Neural progenitor cell (in vitro differentiated cells): Measurements from ENCODE around the gene ZNF282.

DNA sequence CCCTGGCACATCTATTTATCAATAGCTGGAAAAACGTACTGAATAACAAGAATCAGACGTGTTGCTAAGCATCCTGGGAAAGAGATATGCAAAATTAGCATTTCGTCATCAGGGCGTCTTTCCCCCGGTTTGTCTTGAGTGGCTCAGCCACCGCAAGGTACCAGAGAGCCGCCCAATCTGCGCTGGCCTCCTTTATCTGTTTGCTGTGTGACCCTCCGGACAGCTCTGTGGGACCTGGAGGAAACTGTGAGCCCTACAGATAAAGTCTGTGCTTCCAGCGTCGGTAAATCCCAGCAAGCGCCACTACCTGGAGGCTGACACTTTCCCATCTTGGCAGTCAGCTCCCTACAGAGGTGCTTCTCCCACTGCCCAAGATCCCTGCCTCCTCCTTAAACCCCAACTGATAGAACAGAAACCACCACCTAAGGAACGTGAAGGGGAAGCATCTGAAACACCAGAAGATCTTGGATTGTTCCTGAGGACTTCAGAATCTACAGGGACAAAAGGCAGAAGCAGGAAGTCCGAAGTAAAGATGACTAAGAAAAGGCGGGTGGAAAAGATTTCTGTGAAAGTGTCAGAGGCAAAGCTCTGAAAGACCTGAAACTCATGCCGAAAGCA, 40.8 kb downstream of the PDIA4 start:
- RAMPAGE, long total RNA = no peak

DNA sequence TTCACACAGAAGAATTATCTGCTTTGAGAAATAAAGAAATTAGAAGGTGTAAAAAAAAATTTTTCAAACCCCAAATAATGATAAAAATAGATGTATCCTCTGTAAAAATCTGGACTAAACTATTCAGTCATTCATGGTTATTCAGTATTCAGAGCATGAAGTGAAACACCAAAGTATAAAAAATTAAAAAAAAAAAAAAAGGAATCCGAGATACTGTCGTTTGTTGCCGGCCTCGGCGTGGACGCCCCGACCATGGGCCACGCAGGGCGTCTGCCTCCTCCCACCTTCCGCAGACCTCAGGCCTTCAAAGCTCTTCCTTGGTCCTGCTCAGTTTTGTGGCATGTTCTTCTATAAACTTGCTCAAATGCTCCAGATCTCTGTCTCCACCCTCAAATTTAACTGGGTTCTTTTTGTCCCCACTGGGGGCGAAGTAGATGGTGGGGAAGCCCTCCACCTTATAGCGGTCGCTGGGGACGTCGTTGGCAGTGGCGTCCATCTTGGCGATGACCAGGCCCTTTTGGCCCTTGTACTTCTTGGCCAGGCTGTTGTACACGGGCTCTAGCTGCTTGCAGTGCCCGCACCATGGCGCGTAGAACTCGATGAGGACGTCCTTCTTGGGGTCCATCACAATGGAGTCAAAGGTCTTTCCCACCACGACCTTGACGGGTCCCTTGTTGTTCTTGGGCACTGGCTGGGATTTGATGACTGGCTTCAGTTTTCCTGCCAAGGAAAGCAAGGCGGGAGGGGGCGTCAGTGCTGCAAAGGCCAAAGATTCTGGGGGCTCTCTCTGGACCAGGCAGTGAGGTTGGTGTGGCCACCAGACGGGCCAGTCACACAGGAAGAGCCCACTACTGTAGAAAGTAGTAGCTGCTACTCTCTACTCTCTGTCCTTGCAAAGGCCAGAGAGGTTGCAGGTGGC, 24.6 kb downstream of the PDIA4 start:
- RAMPAGE, long total RNA = no peak

GRCh38 chr7:149013970-149014169, 14.4 kb downstream of the PDIA4 start:
- RAMPAGE, long total RNA = no peak

DNA sequence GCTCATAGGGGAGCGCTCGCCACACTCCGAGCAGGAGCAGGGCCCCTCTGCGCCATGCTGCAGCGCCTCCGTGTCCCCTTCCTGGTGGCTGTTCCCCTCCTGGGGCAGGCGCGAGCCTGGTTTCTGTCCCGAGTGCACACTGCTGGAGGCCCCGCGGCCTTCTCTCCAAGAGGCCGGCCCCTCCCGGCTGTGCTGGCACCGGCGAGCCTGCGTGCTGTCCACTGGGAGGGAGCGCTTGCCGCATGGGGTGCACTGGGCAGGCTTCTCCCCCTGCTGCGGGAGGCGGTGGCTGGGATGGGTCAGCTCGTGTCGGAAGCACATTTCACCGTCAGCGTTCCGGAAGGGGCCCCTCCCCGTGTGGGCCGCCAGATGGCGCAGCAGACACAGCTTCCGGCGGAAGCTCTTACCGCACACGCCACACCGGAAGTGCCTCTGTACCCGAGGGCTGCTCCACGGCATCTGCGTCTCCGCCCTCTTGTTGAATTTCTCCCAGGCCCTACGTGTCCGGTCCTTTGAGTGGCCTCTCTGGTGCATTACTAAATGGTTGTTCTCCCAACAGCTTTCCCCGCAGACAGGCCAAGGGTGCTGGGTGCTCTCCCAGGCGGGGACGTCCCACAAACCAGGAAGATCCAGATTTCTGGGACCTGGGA, 18.8 kb downstream of the ZNF786 start:
- RAMPAGE, long total RNA = no peak

GRCh38 chr7:149195067-149196225, at the start of gene ZNF282:
ZNF282 (plus strand) TSS chr7:149195546.
- RAMPAGE, long total RNA = no peak

- RAMPAGE, long total RNA = no peak
Measured at GRCh38 chr7:149196226-149196690, 912 bp downstream of the ZNF282 start.

DNA sequence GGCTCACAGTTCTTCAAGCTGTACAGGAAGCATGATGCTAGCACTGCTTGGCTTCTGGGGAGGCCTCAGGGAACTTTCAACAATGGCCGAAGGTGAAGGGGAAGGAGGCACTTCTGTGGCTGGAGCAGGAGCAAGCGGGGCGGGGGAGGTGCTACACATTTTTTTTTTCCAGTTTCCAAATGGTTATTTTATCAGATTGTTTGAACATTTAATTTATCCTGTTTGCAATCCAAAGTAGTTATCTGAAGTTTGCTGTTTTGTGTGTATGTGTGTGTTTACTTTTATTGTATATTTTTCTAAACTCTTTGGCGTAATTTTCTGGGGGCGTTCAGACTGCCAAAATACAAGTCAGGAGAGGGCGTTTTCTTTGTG, 58.4 kb downstream of the ZNF783 start:
- RAMPAGE, long total RNA = no peak

GRCh38 chr7:149493965-149494786, 3.4 kb downstream of the ZNF746 start:
- RAMPAGE, long total RNA = no peak

GRCh38 chr7:149548435-149549440, 51.1 kb upstream of the ZNF746 start:
- RAMPAGE, long total RNA = no peak

DNA sequence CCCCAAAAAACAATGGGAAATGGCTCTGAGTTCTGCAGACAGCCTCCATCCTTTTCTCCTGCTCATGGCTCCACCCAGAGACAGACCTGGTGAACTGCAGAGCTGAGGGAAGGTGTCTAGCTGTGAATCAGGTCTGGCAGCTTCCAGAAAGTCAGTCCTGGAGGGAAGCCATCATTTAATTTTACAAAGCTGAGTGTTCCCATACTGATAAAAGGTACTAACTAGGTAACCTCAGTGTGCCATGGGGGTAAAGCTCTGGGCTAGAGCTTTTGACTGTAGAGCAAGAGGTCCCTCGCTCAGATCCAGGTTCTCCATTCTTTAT, 101.4 kb upstream of the ZNF746 start:
- RAMPAGE, long total RNA = no peak

DNA sequence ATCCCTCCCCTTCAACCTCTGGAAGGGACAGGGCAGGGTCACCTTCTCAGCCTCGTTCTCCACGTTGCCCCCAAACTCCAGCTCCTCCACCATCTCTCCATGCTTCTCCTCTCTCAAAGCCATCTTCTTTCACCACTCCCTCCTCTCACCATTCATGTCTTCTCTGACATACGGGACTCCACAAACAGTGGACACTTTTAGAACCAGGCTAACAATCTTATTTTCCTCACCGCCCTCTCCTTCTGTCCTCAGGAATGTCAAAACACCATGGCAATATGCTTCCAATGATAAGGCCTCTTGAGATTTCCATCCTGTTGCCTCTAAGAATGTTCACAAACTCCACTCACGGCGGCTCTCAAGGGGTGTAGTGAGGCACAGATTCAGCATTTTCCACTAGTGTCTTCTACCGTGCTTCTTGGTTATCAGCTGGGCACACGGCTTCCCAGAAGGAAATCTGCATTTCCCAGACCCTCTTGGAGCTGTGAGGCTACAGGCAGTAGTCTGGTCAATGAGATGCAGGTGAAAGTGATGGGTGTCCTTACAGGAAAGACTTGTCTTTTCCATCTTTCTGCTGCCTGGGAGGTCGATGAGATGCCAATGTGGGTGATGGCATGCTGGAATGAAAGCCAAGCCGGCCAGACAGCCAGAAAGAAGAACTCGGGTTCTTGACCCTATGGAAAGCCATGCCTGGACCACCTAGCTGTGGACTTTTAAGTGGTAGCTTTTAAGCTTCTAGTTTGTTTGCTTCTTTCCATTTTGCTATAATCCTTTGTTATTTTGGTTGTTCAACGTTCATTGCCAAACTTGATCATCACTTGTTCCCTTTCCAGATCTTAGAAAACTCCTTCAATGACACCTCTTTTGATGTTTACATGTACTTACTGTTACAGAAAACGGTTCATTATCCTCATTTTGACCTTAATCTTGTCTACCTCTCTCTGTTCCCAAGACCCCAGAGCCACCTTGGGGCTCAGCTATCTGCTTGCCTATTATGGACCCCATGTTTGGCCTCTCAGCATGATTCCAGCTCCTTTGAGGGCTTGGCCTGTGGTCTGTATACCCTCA, 108.5 kb upstream of the KRBA1 start:
- RAMPAGE, long total RNA = no peak

DNA sequence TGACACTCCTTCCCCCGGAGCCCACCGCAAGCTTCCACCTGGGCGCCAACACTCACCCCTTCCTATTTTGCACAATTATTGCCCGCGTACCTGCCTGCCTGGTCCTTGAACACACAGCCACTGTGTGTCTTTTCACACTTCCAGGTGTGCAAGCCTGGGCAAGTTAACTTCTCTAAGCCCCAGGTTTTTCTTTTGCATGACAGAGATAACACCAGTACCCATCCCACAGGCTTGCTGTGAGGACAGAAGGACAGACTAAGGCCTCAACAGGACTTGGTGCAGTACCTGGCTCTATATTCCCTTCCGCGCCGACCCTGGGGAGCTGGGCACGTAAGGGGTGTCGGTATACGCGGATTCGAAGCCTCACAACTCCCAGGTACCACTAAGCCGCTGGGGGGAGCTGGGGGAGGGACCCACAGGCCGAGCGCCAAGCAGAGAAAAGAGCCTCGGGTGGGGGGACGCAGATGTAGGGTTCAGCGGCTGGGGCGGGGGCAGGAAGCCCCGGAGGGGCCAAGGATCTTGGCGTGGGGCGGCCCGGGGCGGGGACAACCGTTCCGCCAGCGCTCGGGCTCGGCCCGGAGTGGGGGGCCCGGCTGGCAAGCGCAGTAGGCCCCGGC, 90.8 kb upstream of the KRBA1 start:
- RAMPAGE, long total RNA = no peak

DNA sequence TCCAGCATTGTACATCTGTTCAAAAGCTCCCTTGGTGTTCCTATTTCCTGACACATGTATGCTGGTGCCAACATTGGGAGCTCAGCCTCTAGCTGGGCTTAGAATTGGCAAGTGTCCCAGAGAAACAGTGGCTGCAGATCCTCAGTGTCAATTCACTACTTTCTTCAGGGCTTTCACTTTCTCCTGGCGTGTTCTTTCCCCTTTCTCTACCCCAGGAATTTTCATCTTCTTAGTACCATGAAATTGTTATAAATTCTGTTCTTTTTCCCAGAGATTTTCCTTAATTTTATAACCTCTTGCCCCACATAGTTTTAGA, 44.4 kb upstream of the KRBA1 start:
- RAMPAGE, long total RNA = no peak

GRCh38 chr7:149730184-149730787, 15.5 kb downstream of the KRBA1 start:
- RAMPAGE, long total RNA = no peak

DNA sequence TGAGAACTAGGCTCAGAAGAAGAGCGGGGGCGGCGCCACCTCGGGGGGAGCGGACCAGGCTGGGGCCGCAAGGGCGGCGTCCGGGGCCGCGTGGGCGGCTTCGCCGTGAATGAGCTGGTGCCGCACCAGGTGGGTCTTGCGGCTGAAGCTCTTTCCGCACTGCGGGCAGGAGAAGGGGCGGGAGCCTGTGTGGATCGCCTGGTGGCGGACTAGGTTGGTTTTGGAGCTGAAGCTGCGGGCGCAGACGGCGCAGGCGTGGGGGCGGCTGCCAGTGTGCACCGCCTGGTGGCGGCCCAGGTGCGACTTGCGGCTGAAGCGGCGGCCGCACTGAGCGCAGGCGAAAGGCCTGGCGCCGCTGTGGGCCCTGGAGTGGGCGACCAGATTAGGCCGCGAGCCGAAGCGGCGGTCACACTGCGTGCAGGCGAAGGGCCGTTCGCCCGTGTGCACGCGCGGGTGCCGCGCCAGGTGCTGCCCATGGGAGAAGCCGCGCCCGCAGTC, 8.6 kb downstream of the ZNF467 start:
- RAMPAGE, long total RNA = no peak

DNA sequence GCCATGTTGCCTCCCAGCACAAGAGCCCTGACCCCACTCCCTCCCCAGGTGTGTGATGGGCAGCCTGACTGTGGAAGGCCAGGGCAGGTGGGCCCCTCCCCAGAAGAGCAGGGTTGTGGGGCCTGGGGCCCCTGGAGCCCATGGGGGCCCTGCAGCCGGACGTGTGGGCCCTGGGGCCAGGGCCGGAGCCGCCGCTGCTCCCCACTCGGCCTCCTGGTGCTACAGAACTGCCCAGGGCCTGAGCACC, 18.0 kb upstream of the ZNF467 start:
- RAMPAGE, long total RNA = no peak

DNA sequence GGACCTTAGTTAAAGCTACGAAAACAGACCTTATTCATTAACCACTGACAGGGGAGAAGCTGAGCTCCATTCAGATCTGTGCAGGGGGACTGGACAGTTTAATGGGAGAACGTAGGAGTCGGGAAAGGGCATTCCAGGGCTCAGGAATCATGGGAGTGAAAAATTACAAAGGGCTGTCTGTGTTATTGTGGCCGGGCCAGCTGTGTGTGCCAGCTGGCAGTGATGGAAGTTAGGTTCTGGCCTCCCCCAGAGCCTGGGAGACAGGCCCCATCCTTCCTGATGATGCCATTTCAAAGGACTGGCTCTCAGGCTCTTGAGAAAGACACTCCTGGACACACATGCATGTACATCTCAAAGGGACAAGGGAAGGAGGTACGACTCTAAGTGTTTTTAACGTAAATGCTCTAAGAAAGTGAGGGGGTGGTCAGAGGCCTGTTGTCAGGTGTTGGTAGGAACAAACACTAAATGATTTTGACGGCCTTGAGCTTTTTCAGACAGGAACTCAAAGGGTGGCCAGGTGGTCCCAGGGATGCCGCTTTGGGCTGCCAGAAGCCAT, 9.0 kb downstream of the ATP6V0E2 start:
- RAMPAGE, long total RNA = no peak

GRCh38 chr7:150219784-150220414, 103.3 kb upstream of the LRRC61 start:
- RAMPAGE, long total RNA = no peak

- RAMPAGE, long total RNA = no peak
Measured at GRCh38 chr7:150368936-150369884, 588 bp downstream of the REPIN1 start.

- RAMPAGE, long total RNA = no peak
Measured at GRCh38 chr7:150402568-150403376, 2.7 kb upstream of the ENSG00000284691 start.